GM19239 (cell line): Measurements from ENCODE around the genes TMEM86B and TMEM150B.

DNA sequence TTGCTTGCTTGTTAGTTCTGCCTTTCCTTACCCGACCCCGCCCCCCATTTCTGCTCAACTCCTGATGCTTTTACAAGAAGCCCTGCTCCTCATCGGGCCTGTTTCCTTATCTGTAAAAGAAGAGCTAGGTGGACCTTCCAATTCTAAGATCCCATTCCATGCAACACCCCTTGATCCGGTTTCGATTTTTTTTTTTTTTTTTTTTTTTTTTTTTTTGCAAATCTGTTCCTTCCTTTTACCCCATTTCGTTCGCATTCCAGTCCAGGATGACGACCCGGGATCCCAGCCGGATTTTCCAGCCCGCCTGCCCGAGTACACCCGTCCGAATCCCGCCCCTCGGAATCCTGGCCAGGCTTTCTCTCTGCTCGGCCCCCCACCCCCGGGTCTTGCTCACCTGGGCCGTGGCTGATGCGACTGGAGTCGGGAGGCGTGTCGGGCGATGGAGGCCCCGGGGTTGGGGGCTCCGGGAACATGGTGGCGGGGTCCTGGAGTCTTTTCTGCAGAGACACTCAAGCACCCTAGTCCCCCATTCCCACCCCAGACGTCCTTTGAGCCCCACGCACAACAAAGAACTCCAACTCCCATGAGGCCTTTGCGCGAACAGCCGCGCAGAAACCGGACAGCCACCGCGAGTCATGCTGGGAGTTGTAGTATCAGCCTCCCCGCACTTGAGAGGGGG, 1.4 kb downstream of the SYT5 start:
- RRBS = 15% methylated on average over 13 of the region's 37 CpGs

- RRBS = 2% methylated on average over 15 of the region's 35 CpGs
Measured at GRCh38 chr19:55179248-55179707, 811 bp downstream of the SYT5 start.

- RRBS = no CpG with 5 or more reads among the region's 13 CpGs
Measured at GRCh38 chr19:55203591-55204205, 5.6 kb downstream of the PTPRH start.

GRCh38 chr19:55228654-55229075, at the start of gene TMEM86B:
Gene TMEM86B, minus strand, starts transcription at chr19:55228763.
- RRBS = no CpG with 5 or more reads among the region's 8 CpGs

- RRBS = no CpG with 5 or more reads among the region's 31 CpGs
Measured at GRCh38 chr19:55241020-55241720, 12.6 kb upstream of the TMEM86B start.

DNA sequence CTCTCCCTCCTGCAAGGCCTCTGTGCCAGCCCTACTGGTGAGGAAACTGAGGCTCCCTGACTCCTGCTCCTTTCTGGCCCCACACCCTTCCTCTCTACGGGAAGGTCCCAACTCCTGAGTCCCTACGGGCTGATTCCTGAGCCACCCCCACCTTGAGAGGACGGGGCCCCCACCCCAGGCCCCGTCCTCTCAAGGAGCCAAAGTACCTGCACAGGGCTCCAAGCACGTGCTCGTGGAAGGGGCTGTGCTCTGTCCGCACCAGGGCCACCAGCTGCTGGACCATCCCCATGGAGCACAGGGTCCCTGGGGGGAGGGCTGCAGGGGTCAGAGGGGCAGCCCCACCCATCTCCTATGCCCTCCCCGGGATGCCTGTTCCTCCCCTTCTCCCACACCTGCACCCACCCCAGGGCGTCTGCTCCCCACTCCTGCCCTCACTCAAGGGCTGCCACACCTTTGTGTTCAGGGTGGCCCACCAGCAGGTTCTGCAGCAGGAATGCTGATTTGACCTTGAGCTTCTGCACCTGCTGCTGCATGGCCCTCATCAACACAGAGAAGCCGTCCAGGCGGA, 6.9 kb upstream of the PPP6R1 start:
- RRBS = no CpG with 5 or more reads among the region's 11 CpGs

DNA sequence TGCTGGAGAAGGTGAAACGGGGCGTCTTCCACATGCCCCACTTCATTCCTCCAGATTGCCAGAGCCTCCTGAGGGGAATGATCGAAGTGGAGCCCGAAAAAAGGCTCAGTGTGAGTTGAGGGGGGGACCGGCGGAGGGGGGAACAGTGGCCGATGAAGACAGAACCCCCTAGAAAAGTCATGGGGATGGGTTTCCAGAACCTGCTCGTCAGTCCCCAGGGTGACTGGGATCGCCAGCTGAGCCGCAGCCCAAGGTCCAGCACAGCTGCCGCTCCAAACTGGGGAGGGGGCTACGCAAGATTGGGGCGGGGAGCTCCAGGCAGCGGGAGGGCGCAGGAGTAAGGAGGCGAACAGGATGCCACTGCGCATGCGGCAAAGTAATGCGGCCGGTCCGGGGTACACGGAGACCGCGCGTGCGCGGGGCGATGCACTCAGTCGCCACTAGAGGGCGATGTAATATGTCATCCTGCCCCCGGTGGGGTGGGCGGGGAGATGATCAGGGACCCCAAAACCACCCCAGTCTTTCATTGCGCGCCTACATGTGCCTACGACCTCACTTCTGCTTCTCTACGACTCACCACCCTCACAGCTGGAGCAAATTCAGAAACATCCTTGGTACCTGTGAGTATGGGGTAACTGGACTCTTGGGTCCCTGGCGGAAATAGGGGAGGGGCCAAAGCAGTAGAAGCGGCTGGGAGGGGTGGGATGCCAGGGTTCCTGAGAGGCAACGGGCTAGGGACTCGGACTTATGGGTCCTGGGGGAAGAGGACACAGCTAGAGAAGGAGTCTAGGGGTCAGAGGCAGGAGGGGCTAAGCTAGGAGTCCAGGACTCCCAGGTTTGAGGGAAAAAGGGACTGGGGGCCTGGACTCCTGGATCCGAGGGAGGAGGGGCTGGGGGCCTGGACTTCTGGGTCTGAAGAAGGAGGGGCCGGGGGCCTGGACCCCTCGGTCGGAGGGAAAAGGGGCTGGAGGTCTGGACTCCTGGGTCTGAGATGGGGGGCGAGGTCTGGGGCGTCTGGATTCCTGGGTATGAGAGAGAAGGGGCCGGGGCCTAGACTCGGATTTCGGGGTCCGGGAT, 18.1 kb downstream of the BRSK1 start:
- RRBS = under 1% methylated on average over 10 of the region's 50 CpGs

DNA sequence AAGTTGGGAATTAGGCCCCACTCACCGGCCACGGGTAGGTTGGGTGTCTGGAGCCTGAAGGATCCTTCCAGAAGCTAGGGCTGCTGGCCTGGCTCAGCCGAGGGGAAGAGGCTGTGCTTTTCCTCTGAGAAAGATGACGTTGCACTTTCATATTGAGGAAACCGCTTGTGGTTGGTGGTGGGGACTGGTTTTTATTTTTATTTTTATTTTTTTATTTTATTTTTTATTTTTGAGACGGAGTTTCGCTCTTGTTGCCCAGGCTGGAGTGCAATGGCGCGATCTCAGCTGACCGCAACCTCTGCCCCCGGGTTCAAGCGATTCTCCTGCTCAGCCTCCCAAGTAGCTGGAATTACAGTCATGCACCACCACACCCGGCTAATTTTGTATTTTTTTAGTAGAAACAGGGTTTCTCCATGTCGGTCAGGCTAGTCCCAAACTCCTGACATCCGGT, at the start of gene TMEM150B:
TSS of gene TMEM150B (minus strand) at position 95 of the 451 bp plus-strand sequence.
- RRBS = no CpG with 5 or more reads among the region's 15 CpGs

- RRBS = no CpG with 5 or more reads among the region's 7 CpGs
Measured at GRCh38 chr19:55360582-55360960, 2.5 kb downstream of the GARIN5B start.

- RRBS = no CpG with 5 or more reads among the region's 25 CpGs
Measured at GRCh38 chr19:55544585-55545418, 541 bp downstream of the SBK3 start.

- RRBS = 94% methylated on average over 6 of the region's 98 CpGs
Measured at GRCh38 chr19:55592799-55593610, 6.3 kb downstream of the FIZ1 start.

DNA sequence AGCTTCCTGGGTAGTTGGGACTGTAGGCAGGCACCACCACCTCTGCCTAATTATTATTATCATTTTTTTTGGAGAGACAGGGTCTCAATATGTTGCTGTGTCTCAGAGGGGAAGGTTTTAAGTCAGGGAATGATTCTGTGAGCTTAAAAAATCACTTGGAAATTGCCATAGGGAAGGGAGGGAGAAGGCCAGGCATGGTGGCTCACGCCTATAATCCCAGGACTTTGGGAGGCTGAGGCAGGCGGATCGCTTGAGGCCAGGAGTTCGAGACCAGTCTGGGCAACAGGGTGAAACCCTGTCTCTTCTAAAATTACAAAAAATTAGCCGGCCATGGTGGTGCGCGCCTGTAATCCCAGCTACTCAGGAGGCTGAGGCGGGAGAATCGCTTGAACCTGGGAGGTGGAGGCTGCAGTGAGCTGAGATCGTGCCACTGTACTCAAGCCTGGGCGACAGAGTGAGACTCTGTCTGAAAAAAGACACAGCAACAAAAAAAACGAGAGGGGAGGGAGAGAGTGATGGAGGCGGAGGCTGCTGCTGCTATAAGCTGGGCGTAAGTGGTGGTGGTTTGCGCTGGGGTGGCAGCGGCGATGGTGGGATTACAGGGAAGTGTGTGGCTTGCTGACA, 3.6 kb upstream of the ZNF580 start:
- RRBS = no CpG with 5 or more reads among the region's 17 CpGs

- RRBS = no CpG with 5 or more reads among the region's 4 CpGs
Measured at GRCh38 chr19:55644129-55644388, 610 bp downstream of the ZNF581 start.

DNA sequence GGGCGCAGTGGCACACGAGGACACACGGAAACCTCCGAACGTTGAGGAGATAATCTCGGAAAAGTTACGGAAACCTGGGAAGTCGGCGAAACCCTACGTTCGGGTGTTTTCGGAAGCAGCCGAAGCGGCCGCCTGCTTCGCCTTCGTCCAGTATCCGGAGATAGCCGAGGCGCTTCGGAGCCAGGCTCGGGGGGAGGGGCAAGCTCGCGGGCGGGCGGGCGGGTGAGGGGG, 218 bp upstream of the U2AF2 start:
- RRBS = 0% methylated on average over 5 of the region's 27 CpGs

- RRBS = no CpG with 5 or more reads among the region's 11 CpGs
Measured at GRCh38 chr19:55675817-55676379, 872 bp downstream of the EPN1 start.

DNA sequence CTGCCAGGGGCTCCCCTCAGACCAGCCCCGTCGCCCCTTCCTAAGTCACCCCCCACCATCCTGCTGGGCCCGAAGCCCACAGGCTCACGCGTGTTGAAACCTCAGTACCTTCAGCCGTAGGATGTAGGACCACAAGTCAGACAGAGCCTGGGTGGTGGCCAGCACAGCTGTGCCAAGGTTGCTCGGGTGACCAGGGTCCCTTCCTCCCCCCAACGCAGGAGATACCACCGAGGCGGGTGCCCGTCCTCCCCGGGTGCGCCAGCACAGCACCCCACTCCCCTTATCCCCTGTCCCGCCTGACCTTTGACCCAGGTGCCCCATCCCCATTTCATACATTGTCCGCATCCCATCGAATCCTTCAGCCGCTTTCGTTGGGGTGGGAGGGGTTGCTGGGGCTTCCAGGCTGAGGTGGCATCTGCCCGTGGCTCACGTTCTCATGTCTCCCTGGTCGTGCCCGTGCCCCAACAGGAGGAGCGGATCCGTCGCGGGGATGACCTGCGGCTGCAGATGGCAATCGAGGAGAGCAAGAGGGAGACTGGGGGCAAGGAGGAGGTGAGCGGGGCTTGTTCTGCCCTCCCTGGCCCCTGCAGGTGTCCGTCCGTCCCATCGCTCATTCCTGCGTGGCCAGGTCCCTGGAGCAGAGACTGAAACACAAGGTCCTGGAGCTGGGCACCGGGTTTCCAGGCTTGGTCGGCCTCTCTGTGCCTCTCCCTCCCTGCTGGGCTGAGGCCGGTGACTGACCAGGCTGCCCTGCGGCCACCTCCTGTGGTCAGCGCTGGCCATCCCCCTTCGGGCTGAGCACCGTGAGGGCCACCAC, 14.6 kb downstream of the EPN1 start:
- RRBS = 92% methylated on average over 5 of the region's 40 CpGs

DNA sequence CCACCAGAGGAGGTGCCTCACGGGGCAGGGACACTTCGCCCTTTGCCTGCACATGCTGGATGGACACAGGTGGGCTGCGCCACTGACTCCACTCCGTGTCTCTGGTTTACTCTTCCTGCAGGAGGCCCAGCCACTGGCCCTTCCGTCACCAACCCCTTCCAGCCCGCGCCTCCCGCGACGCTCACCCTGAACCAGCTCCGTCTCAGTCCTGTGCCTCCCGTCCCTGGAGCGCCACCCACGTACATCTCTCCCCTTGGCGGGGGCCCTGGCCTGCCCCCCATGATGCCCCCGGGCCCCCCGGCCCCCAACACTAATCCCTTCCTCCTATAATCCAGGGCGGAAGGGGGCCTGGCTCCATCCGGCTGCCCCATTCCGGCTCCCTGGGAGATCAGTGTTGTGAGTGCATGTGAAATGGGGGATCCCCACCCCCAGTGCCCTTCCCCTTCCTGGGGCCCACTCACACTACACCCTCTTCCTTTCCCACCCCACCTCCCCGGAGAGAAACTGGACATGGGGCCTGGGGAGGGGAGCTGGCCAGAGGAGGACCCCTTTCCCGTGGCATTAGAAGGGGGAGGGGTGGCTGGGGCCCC, 20.1 kb downstream of the EPN1 start:
- RRBS = 97% methylated on average over 2 of the region's 22 CpGs

DNA sequence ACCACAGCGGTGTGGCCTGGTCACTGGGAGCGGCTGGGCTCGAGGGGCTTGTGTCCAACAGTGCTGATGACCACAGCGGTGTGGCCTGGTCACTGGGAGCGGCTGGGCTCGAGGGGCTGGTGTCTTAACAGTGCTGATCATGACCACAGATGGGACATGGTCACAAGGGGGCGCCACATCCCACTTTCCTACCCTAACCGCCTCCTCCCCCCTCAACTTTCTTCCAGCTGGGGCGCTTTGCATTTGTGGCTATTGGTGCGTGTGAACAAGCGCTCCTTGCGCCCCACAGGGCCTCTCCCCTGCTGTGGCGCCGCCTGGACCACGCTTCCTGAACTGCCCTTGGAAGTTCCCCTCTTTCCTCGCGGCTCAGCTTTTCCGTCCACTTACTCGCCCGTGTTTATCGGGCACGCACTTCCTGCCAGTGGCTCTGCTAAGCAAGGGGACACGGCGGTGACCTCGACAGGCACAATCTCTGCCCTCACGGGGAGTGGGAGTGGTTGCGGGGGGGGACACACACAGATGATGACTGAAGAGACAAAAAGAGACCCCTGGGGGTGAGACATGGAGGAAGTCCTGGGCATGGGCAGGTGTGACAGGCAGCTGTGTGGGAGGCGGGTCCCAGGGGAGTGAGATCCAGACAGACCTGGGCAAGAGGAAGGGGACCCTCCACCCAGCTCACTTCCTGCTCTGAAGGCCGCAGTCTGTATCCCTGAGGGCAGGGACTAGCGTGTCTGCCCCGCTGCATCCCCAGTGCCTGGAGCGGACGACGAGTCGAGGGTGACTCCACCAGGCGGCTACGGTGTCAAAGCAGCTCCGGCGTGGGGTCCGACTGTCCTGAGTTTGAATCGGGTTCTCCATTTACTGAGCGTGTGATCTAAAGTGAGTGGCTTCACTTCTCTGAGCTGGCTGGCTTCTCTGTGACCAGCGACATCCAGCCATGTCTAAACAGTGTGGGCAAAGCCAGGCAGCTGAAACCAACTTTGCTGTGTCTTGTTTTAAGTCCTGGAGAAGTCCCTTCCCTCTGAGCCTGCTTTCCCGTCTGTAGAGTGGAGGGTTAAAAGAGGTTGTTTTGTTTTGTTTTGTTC, 40.2 kb downstream of the ZNF787 start:
- RRBS = no CpG with 5 or more reads among the region's 44 CpGs

DNA sequence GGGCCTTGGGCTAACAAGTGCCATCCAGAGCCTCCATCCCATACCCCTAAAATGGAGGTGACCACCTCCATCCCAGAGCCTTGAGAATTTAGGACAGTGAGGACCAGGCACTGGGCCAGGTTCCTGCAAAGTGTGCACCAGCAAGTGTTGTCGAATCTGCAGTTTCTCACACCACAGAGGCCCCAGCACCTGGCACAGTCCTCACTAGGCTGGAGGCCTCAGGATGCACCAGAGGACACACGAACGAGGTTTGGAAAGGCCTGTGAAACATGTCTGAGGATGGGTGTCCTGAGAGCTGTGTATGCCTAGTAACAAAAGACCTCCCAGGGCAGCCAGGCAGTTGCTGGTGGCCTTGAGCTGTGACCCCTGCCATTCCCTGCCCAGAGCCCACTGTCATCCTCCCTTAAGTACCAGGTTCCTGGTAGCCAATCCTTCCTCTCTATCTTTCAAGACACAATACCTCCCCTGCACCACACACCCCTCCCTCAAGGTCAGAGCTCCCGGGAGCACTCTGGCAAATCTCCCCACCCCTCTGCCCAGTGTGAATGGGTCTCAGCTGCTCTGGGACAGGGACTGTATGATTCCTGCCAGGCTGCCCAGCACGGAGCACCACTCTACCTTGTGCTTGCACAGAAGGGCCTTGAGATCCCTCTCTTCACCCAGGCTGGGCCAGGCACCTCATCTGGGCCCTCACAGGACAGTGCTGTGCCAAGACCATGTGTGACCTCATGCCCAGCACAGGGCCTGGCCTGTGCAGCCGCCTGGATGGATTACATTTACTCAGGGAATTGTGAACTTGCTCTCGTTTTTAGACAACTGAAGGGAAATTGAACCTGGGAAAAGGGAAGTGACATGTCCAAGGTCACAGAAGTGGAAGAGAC, 2.3 kb downstream of the ZNF787 start:
- RRBS = no CpG with 5 or more reads among the region's 7 CpGs

DNA sequence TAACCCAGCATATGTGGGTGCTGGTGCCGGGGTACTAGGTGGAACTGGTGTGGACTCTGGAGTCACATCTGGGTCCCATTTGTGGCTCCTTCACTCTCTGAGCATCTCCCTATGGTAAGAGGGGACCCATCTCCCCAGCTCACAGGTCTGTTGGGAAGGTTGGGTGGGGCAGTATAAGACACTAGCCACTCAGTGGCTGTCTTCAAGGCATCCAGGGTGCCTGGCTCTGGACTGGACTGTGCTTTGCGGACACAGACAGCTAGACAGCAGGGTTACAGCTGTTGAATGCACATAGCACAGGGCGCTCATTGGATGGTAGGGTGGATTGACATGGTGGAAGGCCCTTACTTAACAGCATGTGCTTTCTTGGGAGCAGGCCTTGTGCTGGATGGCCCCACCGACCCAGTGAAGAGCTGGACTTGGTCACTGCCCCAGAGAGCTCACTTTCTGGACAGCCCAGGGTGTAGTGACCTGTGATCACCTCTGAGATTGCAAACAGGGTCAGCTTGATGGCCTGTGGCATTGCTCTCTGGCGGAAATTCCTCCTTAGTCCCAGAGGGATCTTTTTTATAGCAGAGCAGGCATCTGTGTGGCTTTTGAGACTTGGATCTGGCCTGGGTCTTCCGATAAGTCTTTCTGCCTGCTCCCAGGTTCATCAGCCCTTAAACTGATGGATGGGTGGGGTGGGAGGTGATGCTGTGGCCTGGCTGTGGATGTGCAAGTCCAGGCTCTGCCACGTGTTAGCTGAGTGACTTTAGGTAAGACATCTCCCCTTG, 1.9 kb downstream of the ZNF444 start:
- RRBS = no CpG with 5 or more reads among the region's 7 CpGs